Pericardium (tissue), 1 donor: ENCODE results near the genes C2CD4B and CIAO2A.

DNA sequence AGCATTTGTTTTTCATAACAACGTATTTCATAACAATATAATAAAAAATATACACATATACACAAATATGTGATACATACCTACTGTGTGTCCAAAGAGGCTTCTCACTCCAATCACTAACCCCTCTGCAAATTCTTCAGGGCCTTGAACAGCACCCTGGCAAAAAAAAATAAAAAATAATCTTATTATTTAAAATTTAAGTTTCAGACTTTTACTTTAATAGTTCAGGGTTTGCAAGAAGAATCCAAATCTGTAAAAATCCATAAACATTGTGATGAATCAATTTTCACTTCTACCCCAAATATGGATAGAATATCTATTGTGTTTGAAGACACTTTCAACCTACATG, 185.5 kb downstream of the VPS13C start:
- RRBS, result no CpG with 5 or more reads among the region's 1 CpG

DNA sequence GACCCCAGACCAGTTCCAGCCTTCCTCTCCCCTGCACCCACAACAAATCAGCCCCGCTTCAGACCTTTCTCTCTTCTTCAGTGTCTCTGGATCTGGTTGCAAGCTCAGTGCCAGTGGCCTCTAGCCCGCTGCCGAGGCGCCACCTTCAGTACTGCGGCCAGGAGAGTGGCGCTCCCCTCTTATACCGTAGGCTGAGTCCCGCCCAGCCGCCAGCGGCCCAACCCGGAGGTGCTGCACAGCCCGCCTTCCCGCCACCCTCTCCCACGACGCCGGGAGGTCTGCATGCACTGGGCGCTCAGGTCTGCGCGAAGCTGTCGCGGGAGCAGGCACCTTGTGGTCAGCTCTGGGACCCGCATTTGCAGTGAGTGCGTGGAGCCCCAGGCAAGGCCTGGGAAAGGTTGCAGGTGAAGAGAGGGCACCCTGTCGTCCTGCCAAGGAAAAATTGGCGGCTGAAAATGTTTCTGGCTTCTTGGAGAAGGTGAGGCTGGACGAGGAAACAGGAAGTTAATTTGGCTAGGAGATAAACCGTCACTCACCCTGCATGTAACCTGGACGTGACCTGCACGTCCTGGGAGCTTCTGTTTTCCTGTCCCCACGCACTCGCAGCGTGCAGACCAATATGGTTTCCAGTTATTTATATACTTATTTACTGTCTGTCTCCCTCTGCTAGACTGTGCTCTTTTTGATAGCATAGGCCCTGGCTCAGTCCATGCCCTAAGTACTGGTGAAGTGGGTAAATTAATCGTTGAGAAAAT, at the start of gene C2CD4B:
C2CD4B (minus strand) TSS at position 155 of the 755 bp plus-strand sequence.
- RRBS, result 11% methylated on average over 6 of the region's 33 CpGs

- RRBS, result no CpG with 5 or more reads among the region's 7 CpGs
Measured at GRCh38 chr15:62171859-62172250, 6.8 kb upstream of the C2CD4B start.

GRCh38 chr15:62295166-62295613, 95.2 kb upstream of the TLN2 start:
- RRBS, result no CpG with 5 or more reads among the region's 14 CpGs

GRCh38 chr15:62389630-62390242, 614 bp upstream of the TLN2 start:
- RRBS, result 0% methylated on average over 3 of the region's 15 CpGs

GRCh38 chr15:62833251-62833747, 209.2 kb upstream of the TPM1 start:
- RRBS, result no CpG with 5 or more reads among the region's 9 CpGs

DNA sequence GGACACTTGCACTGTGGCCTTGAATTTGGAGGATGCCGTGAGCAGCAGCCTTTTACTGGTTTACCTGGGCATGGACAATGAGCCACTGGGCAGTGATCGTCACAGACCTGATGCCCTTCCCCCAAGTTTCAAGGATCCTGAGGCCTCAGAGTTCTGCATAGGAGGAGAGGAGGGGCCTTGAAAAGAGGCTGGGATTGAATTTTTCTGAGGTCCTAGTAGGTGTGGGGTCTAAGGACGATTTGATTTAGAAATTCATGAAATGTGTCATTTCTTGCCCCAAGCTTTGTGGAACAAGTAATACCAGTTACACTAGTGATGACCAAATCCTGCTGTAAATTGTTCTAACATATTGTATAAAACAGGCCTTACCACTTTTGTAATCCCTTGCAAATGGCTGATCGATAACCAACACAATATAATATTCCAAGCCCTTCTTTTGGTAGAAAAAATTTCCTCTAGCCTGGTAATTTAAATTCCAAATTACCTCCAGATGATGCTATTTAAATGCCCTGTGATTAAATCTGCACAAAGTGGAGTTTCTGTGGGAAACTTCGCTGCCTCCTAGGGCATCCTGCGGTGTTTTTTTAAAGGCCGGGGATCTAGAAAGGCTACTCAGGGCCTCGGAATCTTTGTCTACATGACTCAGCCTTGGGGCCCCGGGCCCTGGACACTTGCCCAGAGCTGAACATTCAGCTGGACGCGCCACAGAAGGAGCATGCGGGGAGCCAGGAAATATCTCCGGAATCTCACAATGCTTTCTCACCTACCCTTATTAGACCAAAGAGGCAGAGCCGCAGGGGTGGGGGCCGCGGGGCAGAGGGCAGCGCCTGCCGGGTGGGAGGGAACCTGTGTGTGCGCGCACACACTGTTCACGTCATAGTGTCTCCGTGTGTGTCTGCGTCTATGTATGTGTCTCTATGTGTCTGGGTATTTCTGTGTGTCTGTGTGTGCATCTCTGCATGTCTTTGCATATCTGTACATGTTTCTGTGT, 145.7 kb upstream of the TPM1 start:
- RRBS, result 11% methylated on average over 9 of the region's 23 CpGs

DNA sequence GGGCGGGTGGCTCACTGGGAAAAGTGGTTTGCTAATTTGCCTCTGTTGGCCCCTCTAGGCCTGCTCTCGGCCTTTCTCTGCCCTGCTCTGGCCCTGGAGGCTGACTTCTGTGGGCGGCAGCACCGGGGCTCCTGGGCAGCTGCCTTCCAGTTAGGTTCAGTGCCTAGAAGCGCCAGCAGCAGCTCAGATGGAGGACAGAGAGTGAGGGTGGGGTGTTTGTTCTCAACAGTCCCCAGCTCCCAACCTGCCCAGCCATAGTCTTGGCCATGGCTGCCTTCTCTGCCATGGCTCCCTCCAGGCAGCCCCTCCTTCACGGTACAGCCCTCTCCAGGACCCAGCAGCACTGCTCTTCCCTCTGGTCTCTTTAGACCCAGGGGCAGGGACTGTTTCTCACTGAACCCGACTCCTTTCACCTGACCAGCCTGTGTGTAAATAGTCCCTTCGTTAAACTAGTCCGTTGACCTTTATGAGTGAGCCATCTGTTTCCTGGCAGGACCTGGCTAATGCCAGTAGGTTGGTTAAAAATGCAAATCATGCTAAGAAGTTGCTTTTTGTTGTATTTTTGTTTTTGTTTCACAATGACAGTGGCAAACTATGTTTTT, 107.0 kb upstream of the TPM1 start:
- RRBS, result no CpG with 5 or more reads among the region's 9 CpGs

- RRBS, result 2% methylated on average over 26 of the region's 36 CpGs
Measured at GRCh38 chr15:63042321-63042627, 273 bp upstream of the TPM1 start.

- RRBS, result no CpG with 5 or more reads among the region's 7 CpGs
Measured at GRCh38 chr15:63127171-63127863, 5.7 kb downstream of the LACTB start.

GRCh38 chr15:63191879-63192625, 2.6 kb downstream of the RAB8B start:
- RRBS, result no CpG with 5 or more reads among the region's 3 CpGs

DNA sequence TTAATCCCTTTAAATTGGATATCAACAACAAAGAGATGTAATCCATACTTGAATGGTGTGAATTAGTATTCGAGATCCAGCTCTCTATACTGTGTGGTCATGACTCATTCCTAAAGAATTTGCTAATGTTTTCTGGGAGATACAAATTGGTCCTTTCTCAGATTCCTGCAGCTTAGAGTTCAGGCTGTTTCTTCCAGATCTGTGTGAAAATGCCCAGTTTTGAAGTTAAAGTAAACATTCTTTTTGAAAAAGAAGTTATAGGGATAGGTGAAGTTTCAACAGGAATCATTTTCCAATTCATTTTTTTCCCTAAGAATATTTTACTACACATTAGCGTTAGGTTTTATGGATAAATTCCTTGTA, 20.7 kb upstream of the APH1B start:
- RRBS, result no CpG with 5 or more reads among the region's 2 CpGs

DNA sequence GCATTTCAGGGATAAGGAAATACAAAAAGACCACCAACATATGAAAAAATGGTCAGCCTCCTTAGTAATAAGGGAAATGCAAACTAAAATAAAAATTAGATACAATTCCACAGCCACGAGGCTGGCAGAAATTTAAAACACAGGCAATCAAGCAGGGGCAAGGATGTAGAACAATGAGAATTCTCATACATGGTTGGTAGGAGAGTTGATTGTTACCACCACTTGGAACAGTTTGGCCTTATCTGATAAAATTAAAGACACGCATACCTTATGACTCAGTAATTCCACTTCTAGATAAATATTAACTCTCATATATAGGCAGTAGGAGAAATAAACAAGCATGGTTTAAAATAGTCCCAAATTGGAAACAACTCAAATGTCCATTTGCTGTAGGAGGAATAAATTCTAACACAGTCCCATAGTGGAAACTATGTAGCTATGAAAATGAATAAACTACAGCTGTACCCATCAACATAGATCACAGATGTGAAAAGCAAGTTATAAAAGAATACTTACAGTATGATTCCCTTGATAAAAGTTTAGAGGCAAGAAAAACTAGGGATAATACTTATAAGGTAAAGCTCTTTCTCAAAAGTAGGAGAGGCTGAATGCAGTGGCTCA, 42.3 kb upstream of the USP3 start:
- RRBS, result no CpG with 5 or more reads among the region's 2 CpGs

- RRBS, result no CpG with 5 or more reads among the region's 4 CpGs
Measured at GRCh38 chr15:63473901-63474571, 30.4 kb upstream of the USP3 start.

DNA sequence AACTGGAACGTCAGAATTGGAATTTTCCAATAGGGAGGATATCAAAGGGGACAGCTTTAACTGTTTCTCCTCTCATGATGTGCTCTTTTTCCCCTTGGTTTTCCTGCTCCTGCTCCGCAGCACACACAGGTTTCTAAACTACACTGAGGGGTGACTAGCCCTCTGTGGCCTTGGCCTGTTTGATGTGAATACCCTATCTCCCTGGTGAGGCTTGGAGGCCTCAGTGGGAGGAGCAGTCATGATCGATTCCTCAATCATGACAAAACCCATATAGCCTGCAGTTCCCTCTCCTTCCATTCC, 24.0 kb upstream of the USP3 start:
- RRBS, result no CpG with 5 or more reads among the region's 3 CpGs

DNA sequence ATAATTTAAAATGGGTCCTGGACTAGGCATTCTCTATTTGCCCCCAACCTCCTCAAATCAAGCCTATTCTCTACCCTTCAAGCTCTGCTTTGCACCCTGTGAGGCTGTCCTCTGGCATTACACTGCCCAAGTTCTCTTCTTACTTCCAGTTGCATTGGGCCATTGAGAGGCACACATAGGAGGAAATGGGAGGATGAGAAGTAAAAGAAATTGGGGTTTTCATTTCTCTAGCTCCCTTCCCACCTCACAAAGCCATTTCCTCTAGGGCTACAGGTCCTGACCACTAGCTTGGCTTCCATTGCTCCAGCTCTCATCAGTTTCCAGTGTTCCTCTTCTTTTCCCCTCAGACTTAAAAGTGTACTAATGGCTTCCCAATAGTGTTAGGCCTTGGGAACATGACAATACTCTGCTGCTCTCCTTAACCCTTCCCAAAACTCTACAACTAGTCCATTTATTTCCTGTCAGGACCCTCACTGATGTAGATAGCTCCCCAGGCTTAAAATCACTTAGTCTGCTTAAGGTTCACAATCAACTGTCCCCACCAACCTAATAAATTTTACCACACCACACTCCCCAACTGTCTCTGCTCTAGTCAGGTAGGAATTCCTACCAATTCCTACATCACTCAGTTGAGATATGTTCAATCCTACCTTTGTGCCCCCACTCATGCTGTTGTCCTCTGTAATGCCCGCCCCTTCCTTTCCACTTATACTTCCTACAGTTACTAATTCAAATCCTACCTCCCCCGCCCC, 26.4 kb downstream of the HERC1 start:
- RRBS, result no CpG with 5 or more reads among the region's 2 CpGs

GRCh38 chr15:63888121-63888732, 54.5 kb upstream of the HERC1 start:
- RRBS, result no CpG with 5 or more reads among the region's 3 CpGs

GRCh38 chr15:64013643-64014095, 32.6 kb downstream of the DAPK2 start:
- RRBS, result no CpG with 5 or more reads among the region's 1 CpG

DNA sequence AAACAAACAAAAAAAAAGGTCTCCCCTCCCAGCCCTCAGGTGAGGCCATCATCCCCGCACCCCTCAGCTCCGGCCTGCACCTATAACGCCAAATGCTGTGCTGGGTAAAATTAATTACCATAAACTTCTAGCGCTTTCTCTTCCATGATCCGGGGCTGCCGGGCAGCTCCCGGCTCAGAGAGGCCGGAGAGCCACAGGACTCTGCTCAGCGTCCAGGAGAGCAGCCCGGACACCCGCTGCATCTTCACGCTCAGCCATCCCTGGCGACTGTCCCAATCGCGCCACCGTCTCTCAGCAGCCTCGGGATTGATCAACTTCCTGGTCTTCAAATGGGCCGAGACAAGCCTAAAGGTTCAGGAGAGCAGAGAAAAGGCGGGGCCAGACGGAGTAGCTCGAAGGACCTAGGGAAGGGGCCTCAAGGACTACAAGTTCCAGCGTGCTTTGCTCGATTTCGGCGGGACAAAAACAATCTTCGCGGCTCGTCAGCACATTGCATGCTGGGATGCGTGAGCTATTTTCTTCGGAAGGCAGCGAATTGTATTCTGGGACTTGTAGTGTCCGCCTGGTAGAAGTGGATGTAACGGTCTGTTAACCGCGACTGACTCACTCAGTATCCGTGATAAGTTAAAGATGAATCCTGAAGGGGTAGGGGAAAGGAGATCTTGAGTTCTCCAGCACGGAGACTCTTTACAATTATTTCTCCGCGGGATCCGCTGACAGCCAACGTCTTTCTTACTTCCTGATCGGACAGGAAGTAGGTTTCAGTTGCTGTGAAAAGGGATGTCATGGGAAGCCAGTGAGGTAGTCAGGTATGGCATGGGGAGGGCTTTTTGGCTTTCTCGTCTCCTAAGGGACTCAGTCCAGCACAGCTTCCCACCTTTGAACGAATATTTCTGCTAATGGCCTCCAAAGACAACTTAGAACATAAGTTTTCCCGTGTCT, at the start of gene CIAO2A:
CIAO2A (minus strand) TSS at position 312 of the 942 bp plus-strand sequence.
- RRBS, result 4% methylated on average over 7 of the region's 45 CpGs